Prostate gland (tissue), 2 donors: ENCODE measurements around a stretch of chr16.

- PRO-cap: no peak
- RAMPAGE, long total RNA, 2 experiments: no peak in any of the 2 experiments
These were observed 19.0 kb downstream of the DPEP1 start for GRCh38 chr16:89632462-89632834.

DNA sequence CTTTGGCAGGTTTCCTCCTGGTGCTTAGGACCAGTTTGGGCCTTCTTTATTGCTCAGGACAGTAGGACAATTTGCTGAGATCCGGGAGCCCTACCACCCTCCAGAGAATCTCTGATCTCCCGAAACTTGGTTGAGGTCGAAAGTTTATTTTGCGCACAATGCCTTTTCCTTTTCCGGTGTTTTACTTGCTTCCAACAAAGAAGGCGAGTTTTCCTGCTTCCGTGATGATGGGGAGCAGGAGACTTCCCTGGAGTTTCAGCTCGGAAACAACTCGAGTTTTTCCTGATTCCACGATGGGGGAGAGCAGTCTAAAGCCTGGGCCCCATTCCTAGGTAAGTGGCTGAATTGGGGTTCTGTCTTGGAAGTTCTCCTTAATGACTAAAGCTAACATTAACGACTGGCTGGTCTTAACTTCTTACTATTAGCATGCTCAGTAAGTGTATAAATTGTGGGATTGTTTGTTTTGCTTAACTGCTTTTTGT lies 13.9 kb upstream of the CDK10 start:
- PRO-cap: no peak
- RAMPAGE, long total RNA, 2 experiments: no peak in any of the 2 experiments

- PRO-cap: no peak
- RAMPAGE, long total RNA, 2 experiments: no peak in any of the 2 experiments
These were observed 17.6 kb downstream of the FANCA start for GRCh38 chr16:89798478-89799533.

- PRO-cap: no peak
- RAMPAGE, long total RNA, 2 experiments: no peak in any of the 2 experiments
These were observed 664 bp downstream of the FANCA start for GRCh38 chr16:89815726-89816240.

DNA sequence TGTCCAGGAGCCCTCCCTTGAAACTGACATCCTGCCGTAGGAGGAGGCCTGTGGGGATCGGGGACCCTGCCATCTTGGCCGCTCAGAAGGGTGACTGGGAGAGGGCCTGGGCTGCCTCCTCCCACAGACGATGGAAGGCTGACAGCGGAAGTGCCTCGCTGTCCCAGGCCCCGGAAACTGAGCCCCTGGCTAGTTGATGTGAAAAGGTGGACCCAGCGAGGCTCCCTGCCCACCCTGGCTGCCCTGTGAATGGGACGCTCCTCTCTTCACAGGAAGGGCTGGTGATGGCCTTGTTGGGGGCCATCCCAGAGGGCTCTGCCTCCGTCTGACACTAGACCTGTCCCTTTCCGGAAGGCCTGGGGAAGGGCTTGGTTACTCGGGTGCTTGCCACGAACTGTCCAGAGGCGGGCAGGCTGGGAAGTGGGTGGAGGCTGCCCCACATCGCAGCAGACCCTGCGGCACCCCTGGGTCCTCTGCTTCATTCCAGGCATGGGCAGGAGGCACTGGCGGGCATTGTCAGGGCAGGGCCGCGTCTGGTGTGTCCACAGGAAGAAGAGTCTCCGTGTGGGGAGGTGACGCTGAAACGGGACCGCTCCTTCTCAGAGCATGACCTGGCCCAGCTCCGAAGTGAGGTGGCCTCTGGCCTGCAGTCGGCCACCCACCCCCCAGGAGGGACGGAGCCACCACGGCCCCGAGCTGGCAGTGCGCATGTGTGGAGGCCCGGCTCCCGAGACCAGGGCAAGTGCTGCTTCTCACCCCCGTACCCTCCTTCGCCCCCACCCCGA lies 14.6 kb upstream of the TCF25 start:
- PRO-cap: no peak
- RAMPAGE, long total RNA, 2 experiments: no peak in any of the 2 experiments

GRCh38 chr16:89875184-89875550 lies 1.8 kb downstream of the TCF25 start:
- PRO-cap: no peak
- RAMPAGE, long total RNA, 2 experiments: no peak in any of the 2 experiments

DNA sequence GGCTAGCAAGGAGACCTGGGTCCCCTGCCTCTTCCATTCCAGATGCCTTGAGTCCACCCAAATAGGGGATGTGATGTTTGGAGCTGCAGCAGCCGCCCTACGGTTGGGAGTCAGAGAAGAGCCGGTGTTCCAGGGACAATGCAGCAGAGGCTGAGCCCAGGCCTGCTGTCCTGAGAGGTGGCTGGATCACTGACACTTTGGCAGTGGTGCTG lies 5.6 kb upstream of the MC1R start:
- PRO-cap: no peak
- RAMPAGE, long total RNA, 2 experiments: no peak in any of the 2 experiments

GRCh38 chr16:89921033-89921442 lies 2.1 kb upstream of the TUBB3 start:
- PRO-cap: no peak
- RAMPAGE, long total RNA, 2 experiments: no peak in any of the 2 experiments

DNA sequence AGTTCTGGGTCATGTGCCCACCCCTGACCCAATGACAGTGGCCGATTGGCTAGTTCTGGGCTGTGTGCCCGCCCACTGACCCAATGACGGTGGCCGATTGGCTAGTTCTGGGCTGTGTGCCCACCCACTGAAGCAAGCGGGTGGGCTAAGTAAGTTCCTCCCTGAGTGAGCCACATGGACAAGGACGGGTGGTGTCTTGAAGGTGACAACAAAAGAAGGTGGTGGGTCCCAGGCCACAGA lies 9.5 kb downstream of the DEF8 start:
- PRO-cap: no peak
- RAMPAGE, long total RNA, 2 experiments: start-site peak on the plus strand in 1 of 2 experiments, centred at position 127 of the sequence, 9 reads per replicate

GRCh38 chr16:90020724-90021620 lies 1.5 kb upstream of the GAS8 start:
- PRO-cap: no peak
- RAMPAGE, long total RNA, 2 experiments: no peak in any of the 2 experiments